ENCODE measurements around a stretch of chr7.

- PRO-cap: no peak
Measured at GRCh38 chr7:131356447-131356901, 28.8 kb downstream of the MKLN1 start.

DNA sequence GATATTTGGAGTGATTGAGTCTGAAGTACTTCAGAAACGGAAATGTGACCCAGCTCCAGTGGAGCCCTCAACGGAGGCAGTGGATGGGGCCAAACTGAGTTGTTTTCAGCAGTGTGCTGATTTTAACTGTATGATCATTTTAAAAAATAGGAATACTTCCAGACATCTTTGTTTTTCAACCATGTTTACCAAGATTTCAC is 114.1 kb downstream of the MKLN1 start:
- PRO-cap: no peak

- PRO-cap: no peak
Measured at GRCh38 chr7:131605187-131606521, 49.2 kb upstream of the PODXL start.

DNA sequence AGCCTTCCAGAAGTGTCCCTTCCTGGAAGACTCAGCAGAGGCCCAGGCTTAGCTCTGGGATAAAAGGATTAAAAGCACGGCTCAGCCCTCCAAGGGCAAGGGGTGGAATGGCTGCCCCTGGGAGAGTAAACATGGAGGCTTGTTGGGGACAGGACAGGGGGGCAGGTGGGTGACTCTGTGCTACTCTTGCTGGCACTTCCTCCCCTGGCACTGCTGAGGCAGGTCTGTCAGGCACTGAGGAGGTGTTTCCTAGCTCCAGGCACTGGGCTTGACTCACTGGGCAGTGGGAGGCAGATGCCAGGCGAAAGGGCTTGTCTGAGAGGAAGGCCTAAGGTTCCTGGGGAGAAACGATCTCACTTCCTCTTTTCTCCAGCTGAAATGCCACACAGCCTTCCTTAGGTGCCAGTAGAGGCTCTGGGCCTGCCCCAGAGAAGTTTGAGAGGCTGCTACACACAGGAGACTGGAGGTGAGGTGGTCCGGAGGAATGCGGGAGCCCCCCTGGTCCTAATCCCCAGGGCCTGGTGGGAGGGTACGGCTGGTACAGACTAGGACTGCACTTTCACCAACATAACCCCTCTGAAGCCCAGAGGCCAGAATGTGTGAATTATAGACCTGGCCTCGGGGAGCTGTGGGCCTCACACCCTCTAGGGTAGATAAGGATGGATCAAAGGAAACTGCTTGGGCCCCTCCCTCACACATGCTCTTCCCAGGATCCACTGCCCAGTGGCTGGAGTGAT is 63.2 kb upstream of the PODXL start:
- PRO-cap: no peak

DNA sequence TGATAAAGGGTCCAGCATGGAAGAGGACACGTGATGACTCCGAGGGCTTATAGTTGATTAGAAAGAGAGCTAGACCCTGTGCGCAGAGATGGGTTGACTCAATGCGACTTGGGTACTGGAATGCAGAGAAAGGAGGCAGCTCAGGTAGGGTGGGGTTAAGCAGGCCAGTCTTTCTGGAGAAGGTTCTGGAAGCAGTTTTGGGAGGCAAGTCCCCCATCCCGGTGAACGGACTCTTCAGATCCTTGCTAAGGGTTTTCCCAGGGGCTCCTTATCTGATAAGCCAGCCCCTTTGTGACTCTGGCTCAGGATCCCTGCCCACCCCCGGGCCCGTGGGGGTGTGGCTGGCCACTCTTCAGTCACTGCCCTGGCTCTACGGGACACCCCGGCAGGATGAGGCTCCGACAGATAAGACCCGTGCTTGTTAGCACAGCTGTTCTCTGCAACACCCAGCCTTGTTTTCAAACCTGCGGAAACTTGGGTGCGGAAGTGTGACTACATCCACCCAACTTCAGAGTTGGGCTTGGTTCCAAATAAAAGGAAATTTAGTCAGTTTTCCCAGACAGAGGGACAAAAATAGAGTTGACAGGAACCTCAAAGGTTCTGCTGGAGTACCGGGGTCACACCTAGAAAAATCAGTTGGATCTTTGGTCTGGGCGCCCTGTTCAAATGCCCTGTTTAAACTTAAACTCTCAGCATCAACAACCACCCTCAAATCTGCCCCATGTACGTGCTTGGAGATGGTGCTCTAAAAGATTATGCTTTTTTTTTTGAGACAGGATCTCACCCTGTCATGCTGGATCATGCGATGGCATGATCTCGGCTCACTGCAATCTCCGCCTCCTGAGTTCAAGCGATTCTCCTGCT is 66.8 kb upstream of the PODXL start:
- PRO-cap: no peak

GRCh38 chr7:131625739-131626505 is 69.5 kb upstream of the PODXL start:
- PRO-cap: no peak

GRCh38 chr7:132035657-132036253 is 479.3 kb upstream of the PODXL start:
- PRO-cap: no peak

GRCh38 chr7:132128050-132128965 is 448.0 kb downstream of the PLXNA4 start:
- PRO-cap: no peak

DNA sequence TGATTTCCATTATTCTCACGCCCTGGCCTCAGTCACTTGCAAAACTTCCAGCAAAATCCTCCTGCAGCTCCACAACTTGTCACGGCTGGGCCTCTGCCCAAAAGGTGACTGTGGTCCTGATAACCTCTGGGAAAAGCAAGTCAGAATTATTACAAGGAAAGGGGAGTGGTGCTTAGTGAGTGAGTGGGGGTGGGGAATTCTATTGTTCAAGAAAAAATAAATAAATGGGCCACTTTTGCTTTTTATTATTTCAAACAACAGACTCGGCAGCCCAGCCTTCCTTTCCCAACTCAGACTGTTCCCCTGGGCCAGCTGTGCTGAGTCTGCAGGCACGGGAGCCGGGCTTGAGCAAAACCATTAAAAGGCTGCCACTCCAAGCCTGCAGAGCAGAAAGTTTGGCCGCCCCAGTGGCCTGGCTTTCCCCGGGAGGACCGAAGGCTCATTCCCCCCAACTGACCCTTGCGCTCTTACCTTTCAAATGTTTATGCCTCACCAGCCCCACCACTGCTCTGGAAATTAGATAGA is 90.0 kb downstream of the PLXNA4 start:
- PRO-cap: no peak

DNA sequence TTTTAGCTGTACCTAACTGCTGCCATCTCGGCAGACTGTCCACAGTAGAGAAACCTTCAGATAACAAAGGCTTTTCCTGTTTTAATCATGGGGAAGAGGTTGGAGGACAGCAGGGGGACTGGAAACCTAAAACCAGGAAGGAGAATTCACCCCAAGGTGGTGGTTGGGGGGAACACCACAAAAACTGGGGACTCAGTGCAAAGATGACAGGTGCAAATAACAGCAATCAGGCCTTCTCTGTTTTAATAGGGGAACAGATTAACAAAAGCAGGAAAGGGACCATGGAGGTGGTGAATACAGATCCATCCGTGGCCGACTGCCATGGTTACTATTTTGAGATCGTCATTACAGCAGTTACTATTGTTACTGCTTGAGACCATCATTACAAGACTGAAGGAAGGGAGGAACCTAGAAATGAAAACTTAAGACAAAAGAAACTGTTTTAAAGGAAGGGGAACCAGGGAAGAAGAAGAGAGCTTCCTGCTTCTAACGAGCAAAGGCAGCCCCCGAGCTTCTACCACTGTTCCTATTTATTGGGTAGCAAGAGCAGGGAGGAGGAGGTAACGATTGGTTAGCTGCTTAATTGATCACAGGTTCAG is 216.6 kb downstream of the CHCHD3 start:
- PRO-cap: no peak

DNA sequence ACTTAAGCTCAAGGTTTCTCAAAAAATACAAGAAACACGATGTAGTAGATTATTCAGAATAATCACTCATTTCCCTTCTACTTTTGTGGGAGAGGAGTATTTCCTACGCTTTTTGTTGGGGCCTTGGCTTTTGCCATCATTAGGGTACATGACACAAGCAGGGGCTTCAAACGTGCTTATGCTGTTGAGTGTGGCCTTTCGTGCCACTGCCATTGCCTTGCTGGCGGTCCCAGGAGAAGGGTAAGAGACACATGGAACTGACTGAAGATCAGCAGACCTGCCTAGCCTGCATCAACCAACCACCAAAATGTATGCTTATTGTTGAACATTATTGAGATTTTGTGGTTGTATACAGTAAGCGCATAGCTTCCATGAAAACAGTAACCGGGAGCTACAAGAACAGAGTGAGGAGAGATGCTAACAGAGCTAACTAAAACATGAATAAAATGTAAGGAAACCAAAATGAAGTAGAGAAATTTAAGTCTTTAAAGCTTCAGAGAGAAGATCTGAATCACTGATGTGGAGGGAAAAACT is 54.8 kb downstream of the EXOC4 start:
- PRO-cap: no peak

DNA sequence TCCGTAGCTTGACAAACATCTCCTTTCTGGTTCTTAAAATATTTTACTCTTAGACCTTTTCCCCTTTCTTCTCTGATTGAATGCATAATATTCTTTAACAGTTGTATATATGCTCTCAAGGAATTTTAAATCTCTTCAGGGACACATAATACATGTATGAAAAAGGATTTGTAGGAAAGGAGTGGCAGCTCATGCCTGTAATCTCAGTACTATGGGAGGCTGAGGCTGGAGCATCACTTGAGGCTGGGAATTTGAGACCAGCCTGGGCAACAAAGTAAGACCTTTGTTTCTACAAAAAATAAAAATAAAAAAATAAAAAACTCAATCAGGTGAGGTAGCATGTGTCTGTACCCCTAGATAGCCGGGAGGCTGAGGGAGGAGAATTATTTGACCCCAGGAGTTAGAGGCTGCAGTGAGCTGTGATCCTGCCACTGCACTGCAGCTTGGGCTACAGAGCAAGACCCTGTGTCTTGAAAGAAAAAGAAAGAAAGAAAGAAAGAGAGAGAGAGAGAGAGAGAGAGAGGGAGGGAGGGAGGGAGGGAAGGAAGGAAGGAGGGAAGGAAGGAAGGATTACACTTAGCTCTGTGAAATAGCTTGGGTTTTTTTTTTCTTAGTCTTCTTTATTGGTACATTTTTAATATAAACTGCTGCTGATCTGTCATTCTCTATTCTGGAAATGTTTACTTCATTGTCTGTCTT is 285.6 kb downstream of the EXOC4 start:
- PRO-cap: no peak

DNA sequence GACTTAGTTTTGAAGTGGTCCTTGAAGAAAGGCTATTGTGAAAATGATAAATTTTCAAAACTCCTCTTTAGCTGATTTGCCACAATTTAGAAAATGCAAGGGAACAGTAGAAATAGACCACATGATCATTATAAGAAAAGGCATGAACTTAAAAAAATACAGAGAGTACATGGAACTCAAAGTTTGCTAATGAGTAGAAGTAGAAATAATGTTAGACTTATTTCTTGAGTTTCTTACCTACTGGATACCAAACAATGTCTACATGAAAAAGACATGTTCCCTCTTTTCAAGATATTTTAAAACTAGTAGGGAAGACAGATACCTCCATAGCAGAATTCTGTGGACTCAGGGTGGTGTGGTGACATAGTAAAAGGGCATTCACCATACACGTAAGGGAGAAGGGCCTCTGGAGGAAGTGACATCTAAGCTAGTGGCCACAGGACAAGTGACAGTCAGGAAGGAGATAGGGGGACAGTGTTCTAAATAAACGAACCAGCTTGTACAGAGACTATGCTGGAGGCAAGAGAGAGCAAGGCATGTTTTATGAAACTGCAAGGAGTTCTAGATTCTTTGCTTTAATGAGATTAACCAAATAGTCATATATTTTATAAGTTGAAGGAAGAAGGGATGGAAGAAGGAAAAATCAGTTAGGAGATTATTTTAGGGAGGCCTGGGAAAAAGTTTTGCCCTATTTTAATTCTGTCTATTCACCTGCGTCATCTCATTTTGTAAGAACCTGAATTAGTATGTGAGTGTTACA is 321.7 kb upstream of the LRGUK start:
- PRO-cap: no peak

DNA sequence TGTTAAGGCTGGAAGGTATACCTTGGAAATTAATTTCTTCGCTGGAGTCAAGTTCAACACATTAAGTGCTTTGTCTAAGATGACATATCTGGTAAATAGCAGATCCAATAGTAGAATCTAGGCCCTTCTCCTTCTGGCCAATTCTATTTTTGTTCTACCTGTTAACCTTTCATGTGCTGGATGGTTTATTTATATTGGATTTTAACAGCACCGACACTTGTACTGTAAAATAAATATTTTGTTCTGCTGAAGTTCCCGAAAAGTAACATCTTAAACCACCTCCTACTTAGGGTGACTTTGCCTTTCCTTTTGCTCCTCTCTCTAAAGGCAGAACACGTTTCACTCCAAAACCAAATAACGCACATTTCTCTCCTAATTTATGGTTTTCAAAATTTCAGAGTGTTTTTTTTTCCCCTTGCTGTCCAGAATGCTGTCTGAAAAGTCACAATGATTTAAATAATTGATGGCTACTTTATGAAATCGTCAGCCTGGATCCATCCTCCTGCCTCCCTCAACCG is 290.8 kb upstream of the LRGUK start:
- PRO-cap: no peak

- PRO-cap: no peak
Measured at GRCh38 chr7:134389379-134389881, 69.5 kb downstream of the AKR1B1 start.

- PRO-cap: no peak
Measured at GRCh38 chr7:134445031-134445337, 13.9 kb downstream of the AKR1B1 start.

- PRO-cap: no peak
Measured at GRCh38 chr7:134515824-134516284, 11.5 kb upstream of the AKR1B10 start.

GRCh38 chr7:134691631-134691919 is 44.9 kb downstream of the BPGM start:
- PRO-cap: no peak

DNA sequence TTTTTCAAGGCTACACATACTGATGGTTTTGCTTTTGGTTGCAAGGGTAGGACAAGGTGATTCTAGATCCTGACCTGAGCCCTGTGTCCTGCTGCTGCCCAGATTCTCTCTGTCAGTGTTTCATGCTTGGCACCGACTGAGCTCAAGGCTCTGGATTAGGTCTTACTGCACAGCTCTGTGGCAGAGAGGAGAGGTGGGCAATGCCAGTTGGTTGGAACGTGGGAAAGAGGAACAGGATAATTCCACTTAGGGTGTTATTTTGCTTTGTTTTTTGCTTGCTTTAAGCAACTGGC is 55.7 kb downstream of the CALD1 start:
- PRO-cap: no peak

DNA sequence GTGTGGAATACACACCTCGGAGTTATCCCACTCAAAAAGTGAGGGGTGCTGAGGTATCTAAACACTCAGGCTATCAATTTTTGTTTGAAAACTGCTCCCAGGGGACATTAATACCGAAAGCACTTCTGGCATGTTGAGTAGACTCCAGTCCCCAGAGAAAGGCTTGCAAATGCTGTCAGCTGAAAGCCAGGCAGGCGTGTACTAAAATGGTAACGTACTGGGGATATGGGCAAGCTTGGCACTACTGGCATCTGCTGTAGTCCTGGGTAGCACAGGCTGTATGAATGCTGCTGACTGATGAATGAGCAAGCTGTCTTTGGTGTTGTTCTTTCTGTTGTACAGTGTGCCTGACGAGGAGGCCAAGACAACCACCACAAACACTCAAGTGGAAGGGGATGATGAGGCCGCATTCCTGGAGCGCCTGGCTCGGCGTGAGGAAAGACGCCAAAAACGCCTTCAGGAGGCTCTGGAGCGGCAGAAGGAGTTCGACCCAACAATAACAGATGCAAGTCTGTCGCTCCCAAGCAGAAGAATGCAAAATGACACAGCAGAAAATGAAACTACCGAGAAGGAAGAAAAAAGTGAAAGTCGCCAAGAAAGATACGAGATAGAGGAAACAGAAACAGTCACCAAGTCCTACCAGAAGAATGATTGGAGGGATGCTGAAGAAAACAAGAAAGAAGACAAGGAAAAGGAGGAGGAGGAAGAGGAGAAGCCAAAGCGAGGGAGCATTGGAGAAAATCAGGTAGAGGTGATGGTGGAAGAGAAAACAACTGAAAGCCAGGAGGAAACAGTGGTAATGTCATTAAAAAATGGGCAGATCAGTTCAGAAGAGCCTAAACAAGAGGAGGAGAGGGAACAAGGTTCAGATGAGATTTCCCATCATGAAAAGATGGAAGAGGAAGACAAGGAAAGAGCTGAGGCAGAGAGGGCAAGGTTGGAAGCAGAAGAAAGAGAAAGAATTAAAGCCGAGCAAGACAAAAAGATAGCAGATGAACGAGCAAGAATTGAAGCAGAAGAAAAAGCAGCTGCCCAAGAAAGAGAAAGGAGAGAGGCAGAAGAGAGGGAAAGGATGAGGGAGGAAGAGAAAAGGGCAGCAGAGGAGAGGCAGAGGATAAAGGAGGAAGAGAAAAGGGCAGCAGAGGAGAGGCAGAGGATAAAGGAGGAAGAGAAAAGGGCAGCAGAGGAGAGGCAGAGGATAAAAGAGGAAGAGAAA is 53.3 kb upstream of the AGBL3 start:
- PRO-cap: unidirectional peak, plus-strand start at position 204 of the sequence; bidirectional peak, plus-strand start at position 376 of the sequence, minus-strand start at position 256 of the sequence; bidirectional peak, plus-strand start at position 805 of the sequence, minus-strand start at position 534 of the sequence